A172 (cell line): ENCODE measurements around the genes LAMA4, RWDD1 and FAM162B.

- RAMPAGE, long total RNA, result no peak
These were observed 48.6 kb downstream of the FYN start for GRCh38 chr6:111824532-111825196.

DNA sequence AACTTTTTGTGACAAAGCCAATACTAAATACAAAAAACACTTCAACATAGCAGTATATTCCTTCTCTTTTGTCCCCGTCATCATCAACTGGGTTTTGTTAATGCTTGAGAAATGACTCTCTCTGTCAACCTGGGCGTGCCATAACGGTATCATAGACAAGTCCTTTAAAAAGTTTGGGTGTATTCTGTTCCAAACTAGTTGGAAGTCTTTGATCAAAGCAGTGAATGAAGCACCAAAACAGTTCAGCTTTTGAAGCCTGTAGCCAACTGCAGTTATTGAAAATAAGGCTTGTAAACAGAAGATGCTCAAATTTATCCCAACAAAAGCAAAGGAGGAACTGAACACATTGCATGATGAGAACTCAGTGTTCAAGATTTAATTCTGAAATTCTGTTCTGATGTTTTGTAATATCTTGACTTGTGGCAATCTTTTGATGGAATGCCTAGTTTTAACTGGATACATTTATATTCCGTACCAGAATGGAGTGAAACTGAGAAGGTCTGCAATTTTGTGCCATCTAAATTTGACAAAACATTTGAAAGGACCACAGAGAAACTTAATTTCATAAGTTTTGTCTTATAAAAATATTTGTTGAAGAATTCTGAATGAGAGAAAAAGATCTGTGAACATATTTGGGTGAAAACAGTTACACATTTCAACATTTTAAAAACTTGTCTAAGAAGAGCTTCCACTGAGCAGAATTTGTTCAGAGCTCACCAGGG lies 17.6 kb downstream of the FYN start:
- RAMPAGE, long total RNA, result no peak

- RAMPAGE, long total RNA, result no peak
These were observed 9.0 kb upstream of the CCN6 start for GRCh38 chr6:112044907-112045387.

- RAMPAGE, long total RNA, result no peak
These were observed at the start of gene LAMA4 for GRCh38 chr6:112253868-112254935. LAMA4 (minus strand) TSS chr6:112254567.

DNA sequence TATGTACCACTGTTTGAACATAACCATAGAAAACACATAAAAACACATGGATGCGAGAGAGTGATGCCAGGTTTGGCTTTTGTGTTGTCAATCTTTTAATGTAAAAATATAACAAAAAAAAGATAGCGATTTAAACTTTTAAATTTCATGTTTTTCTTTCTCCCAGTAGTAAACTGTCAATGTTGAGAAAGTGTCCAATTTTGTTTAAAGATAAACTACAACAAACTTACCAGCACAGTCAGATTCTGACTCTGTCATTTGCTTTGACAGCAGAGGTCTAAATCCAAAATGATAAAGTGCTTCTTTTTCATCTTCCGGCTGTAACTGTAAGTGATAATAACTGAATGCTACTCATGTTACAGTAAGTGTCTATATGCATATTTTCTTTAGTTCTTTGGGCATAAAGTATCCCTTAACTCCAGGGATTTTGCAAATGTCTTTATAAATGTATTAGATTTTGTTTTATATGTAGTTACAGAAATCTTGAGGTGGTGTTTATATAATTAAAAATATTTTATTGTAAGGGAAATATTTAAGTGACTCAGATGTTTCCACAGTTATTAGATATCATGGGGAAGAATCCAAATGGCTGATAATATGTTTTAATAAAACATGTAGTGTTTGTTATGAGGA lies 610.4 kb downstream of the RFPL4B start:
- RAMPAGE, long total RNA, result no peak

DNA sequence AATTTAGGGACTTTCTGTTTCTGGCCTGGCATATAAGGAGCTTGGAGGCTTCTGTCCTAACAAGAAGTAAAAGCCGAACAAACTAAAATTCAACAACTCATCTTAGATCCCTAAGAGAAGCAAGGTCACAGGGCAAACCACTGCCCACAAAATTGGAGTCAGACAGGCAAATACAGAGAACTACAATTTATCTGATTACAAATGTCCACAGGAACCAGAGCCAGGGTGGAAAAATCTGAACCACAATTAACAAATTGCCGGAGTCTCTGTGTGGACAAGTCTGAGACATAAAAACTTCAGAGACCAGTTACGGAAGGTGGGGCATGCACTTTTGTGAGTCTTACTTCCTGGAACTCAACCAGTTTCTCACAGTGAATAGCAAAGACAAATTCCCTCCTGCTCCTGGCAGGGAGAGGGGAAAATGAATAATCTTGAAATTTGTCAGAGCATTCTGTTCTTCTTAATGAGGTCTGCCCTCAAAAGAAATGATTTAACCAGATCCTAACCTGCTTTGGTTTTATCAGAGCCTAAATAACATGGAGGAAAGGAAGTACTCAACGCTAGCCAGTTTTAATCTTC lies 671.6 kb downstream of the RFPL4B start:
- RAMPAGE, long total RNA, result no peak

GRCh38 chr6:113732464-113733067 lies 124.6 kb upstream of the MARCKS start:
- RAMPAGE, long total RNA, result no peak

- RAMPAGE, long total RNA, result no peak
These were observed 1.8 kb downstream of the MARCKS start for GRCh38 chr6:113859054-113859306.

DNA sequence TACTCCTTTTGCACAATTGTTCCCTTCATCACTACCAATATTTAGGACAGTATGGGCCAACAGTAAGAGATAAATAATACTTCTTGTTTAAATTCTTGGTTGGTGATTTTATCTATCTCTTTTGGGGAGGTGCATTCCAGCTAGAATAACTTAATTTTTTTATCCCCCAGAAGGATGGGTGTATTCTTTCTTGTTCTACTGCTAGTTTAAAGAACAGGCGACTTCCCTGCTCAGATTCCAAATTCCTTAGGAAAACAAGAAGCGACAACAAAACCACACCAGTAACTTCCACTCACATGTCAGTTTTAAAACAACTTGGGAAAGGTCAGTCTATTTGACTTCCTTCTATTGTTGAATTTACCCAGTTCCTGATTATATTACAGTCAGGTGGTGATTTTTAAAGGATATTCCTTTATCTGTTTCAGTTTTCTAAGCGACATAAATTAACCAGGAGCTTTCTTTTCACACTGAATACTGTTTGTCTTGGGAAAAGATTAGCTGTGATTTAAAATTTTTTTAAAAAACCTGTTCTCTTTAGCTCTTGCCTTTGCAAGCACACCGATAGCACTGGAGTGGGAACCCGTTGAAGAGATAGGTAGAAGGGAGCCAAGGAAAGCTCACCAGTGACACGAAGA lies 22.0 kb downstream of the MARCKS start:
- RAMPAGE, long total RNA, result no peak

DNA sequence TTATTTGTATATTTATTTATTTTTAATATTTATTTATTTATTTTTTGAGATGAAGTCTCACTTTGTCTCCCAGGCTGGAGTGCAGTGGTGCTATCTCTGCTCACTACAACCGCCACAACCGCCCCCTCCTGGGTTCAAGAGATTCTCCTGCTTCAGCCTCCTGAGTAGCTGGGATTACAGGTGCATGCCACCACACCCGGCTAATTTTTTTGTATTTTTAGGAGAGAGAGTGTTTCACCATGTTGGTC lies 699.3 kb downstream of the FRK start:
- RAMPAGE, long total RNA, result no peak

DNA sequence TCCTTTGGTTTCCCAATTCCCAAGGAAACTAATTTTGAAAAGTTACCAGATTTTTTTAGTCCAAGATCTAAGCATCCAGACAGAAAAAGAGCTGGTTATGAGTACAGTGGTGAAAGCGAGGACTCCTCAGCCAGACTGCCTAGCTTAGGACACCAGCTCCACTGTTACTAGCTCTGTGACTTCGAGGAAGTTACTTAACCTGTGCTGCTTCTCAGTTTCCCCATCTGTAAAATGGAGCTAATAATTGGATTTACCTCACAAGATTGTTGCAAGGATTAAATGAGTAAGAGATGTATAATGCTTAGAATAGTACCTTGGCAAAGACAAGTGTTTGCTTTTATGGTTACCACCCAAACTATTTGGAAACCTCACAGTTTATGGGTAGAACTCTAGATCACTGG lies 1.1 kb downstream of the NT5DC1 start:
- RAMPAGE, long total RNA, result no peak

GRCh38 chr6:116221006-116221450 lies 32.8 kb downstream of the TSPYL4 start:
- RAMPAGE, long total RNA, result no peak

DNA sequence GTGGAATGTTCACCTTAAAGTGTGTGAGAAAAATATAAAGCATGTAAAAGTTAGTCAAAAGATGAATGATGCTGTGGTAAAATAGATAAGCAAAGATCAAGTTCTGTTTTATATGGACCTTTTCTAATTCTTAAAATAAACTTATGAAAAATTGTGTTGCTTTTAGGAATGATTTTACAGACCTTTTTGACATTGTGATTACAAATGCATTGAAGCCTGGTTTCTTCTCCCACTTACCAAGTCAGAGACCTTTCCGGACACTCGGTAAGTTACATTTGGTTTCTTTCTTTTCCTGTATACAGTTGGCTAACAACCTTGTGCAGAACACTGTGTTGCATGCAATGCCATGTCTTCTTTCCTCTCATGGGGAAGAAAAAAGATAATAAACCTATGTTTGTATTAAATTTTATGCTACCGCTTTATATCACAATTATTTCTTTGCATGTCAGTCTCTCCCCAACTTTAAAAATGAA lies 31.0 kb downstream of the TSPYL4 start:
- RAMPAGE, long total RNA, result no peak

- RAMPAGE, long total RNA, result no peak
These were observed 24.6 kb downstream of the TSPYL4 start for GRCh38 chr6:116229110-116229917.

DNA sequence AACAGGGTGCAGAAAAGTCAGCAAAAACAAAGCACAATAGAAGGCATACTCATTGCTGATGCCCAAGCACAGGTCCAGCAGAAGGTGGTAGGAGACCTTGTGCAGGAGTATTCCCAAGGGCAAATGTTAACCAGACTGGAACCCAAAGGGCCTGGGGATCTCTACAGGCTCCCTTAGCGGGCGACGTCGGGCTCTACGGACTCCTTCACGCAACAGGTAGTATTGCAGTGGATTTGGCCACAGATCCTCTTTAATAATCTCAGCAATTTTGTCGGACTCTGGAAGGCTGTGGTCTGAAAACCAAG lies 1.4 kb downstream of the TSPYL1 start:
- RAMPAGE, long total RNA, result no peak

DNA sequence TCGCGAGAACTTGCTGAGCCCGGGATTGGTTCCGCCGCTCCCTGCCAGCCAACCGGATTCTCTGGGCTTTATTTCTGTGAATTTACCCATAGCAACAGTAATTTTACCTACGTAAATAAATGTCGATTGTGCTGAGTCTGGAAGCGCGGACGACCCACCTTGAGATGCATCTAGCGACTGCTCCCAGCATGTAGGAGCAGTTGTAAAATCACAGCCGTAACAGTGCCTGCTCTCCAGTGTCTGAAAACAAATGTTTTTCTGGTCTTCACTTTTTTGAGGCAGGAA lies 187 bp upstream of the TSPYL1 start:
- RAMPAGE, long total RNA, result no peak

DNA sequence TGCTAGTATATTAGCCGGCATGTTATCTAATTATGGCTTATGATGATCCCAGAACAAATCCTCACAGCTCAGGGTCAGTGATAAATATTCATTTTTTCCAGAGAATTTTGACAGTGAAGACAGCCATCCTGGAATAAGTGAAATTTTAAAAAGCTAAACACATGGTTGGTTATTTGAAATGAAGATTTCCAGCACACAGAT lies 34.3 kb upstream of the CALHM6 start:
- RAMPAGE, long total RNA, result no peak

- RAMPAGE, long total RNA, result no peak
These were observed 3.9 kb downstream of the CALHM6 start for GRCh38 chr6:116465014-116465577.

- RAMPAGE, long total RNA, result start-site peak on the plus strand at chr6:116571472-116571553, 450 and 519 reads in 2 replicates
These were observed at the start of gene RWDD1 for GRCh38 chr6:116570834-116571915. RWDD1 (plus strand) TSS chr6:116571504.

DNA sequence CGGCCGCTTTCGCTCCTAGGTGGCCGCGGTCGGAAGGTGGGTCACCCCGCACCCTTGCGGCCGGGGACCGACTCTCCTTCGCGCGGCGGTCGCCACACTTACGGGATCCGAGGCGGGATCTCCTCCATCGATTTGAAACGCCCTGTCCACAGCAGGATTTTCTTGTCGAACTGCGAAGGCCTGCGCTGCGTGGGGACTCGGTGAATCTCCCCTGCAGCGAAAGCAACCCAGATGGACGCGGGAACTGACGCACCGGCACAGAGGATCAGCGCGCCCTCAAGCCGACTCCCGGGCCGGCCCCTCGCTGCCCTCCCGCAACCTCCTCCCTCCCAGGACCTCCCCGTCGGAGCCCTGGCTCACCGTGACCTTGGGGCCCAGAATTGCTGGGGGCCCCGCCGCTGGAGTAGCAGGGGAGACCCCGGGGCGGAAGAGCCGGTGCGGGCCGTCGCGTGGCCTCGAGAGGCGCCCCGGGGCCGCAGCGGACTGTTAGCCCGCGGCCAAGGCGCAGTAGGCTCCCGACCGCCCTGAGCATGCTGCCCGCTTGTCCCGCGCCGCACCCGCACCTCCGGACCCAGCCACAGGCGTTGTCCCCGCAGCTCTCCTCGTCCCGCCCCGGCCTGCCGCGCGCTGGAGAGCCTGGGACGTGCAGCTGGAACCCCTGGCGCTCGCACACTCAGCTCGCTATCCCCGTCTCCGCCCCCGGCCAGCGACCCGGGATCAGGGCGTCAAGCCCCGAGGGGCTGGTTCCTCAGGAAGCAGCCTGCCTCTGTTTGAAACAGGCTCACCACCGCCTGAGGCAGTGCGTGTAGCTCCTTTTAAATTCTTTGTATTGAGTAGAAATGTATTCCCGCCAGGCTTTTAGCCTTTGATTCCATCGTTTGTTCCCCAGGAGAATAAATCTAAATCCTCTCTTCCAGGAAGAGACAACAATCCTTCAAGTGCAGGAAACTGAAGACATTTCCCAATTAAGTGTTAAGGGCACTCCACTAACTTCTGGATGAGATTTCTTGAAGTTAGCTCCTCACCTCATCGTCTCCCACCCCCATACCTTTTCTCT lies at the start of gene FAM162B:
TSS of gene FAM162B (minus strand) at position 675 of the 1,057 bp plus-strand sequence.
- RAMPAGE, long total RNA, result no peak